Measurements from ENCODE around the genes PACS2 and TMEM121.

- RRBS: 9% methylated on average over 10 of the region's 47 CpGs
Measured at GRCh38 chr14:104864027-104864699, 905 bp upstream of the CEP170B start.

DNA sequence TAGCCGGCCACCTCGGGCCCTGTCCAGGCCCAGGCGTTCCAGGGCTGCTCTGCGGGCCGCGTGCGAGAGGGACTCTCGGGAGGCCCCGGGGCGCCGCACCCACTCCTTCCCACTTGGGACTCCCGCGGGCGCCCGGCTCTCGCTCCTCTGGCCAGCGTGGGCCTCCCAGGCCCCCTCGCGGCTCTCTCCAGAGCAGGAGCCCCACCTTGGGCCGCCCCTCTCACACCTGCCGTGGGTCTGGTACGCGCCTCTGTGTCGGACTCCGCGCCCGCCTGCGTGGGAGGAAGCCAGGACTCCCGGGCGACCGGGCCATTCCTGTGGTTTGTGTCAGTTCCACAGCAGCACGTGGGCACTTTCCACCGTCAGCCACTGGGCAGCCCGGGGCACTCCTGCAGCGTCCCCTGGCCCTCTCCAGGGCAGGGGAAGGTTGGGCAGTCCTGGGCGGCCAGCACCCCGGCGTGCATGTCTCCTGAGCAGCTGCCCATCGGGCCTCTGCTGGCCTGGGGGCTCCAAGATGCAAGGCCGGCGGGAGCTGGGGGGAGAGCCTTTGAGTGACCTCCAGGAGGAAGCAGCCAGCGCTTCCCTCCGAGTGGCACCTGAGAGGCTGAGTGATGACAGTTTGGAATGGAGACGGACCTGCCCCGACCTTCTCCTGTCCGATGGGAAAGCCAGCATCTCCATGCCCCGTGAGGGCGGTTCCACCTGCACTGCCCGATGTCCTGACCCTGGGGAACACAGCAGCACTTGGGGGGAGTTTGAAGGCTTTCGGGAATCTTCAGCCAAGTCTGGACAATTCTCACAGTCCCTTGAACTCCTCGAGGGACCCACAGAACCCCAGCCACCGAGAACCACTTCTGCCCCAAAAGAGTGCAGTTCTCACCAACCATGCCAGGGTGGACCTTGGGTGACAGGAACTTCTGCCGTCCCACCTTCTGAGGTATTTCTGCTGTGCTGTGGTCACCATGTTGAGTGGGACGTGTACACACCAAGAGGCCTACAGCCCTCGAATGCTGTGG lies 638 bp downstream of the CLBA1 start:
- RRBS: 3% methylated on average over 24 of the region's 55 CpGs

DNA sequence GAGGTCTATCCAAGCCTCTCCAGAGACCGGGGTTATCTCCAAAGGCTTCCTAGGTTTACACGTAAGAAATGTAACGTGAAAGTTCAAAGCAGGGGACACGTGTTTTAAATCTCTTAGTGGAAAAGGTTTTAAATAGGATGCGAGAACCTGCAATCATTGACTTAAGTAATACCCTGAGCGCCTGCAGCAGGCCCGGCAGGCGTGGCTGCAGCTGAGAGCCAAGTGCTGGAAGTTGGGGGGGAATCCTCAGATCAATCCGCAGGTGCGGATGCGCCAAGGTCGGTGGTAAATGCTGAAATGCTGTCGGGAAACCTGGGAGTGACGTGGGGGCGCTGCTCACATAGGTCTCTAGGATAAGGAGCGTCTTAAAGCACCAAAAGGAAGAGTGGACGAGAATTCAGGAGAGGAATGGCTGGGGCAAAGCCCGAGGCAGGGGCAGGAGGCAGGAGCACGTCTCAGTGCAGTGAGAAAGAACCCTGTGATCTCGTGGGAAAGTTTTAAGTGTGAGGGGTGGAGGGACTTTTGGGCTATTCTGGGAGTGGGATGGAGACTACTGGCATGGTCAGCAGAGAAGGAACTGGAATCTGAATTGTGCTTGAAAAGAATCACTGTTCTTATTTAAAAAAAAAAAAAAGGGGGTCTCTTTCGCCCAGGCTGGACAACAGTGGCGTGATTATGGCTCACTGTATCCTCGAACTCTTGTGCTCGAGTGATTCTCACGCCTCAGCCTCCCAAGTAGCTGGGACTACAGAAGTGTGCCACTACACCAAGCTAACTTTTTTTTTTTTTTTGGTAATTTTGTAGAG lies 898 bp upstream of the CDCA4 start:
- RRBS: no CpG with 5 or more reads among the region's 25 CpGs

DNA sequence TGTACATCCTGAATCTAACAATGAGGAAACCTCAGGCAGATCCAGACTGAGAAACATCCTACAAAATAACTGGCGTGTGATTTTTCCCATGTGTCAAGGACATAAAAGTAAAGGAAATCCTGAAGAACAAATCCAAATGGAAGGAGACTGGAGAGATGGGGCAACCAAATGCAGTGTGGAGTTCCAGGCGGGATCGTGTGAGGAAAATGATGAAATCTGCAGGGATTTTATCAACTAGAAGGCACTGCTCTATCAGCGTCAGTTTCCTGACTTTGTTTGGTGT lies 43.1 kb upstream of the GPR132 start:
- RRBS: no CpG with 5 or more reads among the region's 4 CpGs

- RRBS: 4% methylated on average over 34 of the region's 77 CpGs
Measured at GRCh38 chr14:105195982-105197076, 15.2 kb upstream of the NUDT14 start.

DNA sequence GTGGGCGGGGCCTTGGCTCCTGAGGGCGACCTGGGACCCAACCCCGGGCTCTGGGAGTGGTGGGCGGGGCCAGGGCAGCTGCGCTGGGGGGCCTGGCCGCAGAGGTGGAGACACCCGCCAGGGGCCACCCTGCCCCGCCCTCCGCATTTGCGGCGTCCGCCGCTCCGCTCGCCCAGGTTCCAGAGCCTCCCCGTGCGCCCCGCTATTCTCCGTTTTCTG lies 556 bp upstream of the BRF1 start:
- RRBS: no CpG with 5 or more reads among the region's 19 CpGs

DNA sequence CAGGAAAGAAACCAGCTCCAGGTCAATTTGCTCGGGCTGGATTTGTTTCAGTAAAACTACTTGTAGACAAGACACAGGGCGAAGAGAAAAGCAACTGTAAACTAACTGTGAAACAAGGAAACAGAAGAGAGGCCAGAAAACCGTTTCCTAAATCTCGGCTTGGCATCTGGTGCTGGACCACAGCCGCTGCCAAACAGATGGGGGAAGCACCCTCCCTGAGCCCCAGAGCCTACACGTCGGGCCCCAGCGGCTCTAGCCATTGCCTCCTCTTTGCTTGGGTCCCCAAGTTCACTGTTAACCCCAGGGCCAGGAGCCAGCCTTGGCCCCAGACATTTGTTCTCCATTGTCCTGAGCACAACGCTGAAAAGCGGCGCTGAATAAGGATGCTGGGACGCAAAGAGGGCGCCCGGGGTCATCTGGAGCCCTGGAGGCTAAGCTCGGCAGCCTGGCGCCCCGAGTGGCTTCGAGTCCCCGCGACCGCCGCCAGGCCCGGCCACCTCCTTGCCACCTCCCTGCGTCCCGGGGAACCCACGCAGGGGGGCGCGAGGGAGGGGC lies 826 bp upstream of the PACS2 start:
- RRBS: 3% methylated on average over 12 of the region's 28 CpGs

GRCh38 chr14:105314200-105315086 lies at the start of gene PACS2:
Gene PACS2, plus strand, starts transcription at chr14:105314748.
- RRBS: 2% methylated on average over 89 of the region's 154 CpGs

DNA sequence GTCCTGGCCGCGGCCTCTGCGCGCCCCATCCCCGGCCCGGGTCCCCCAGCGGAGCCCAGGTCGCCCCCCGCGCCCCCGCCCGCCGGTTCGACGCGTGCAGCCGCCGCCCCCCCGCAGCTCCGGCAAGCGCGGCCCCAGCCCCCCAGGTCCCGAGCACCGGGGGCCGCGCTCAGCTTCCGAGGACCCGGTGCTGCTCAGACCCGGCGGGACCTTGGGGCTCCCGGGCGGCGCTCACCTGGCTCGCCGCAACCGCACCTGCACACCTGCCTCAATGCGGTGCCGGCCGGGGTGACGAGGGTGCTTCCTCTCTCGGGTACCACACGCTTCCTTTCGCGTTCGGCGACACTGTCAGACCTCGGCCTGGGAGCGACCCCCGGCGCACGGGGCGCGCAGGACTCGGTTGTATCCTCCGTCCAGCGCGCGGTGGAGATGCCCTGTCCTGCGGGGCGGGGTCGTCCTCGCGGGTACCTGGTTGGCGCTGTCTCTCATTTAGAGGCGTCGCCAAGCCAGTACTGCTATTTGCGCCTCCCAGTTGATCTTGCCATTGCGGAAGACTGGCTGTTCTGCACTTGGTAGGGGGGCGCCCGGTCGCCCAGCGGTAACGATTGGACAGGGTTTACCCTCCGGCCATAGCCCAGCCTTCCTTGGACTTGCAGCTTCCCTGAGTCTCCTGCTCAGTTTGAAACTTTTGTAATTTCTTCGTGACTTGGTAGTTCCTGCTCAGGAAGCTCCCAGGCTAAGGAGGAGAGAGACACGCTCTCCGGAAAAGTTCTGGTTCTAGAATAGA lies 732 bp downstream of the PACS2 start:
- RRBS: 2% methylated on average over 42 of the region's 77 CpGs

GRCh38 chr14:105375537-105376220 lies 22.7 kb upstream of the TEX22 start:
- RRBS: no CpG with 5 or more reads among the region's 7 CpGs

DNA sequence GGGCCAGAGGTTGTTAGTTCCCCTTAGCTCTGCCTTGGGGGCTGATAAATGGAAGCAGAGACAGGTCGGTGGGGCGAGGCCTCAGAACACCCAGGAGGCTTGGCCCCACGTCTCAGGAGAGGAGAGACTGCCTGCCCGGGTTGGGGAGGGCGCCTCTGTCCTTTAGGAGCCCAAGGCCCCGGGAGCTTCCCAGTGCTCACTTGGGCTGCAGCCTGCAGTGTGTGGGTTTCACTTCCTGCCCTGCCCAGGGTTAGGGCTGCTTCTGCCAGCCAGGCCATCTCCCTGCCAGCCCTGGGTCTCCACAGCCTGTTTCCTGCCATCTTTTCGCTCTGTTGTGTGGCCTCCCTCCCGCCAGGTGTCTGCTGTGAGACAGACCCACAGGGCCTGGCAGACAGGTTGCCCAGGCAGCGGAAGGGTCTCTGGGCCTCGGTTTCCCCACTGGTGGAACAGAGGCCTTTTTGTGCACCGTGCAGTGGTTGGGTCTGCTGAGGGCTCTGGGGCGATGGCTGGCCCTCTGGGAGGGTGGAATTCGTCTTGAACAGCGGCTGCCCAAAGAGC lies 8.1 kb upstream of the TEX22 start:
- RRBS: 52% methylated on average over 3 of the region's 14 CpGs

DNA sequence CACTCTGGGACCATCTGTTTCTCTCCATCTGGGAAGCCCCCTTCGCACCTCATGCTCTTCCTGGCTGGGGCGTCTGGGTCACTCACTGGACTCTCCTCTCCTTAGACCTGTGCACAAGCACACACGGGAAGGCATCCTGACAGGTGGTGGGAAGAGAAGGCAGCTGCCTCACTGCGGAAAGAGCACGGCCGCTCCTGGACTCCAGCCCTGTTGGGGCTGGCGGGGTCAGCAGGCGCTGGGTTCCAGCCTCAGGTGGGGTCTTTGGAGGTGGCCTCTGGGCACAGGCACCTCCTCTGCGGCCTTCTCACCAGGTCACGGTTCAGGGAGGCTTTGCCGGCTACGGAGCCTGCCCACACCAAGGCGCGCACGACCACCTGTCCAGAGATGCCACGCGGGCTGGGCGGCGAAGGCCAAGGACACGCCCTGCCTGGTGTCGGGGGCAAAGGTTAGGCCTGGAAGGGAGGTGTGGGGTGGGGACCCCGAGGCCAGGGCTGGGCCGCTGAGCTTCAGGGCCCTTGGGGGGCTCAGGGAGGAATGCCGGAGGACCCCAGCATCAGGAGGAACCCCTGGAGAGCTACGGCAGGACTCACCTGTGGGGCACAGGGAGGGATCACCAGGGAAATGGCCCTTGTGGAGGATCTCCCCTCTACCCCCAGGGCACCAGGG lies 520 bp upstream of the MTA1 start:
- RRBS: no CpG with 5 or more reads among the region's 25 CpGs

DNA sequence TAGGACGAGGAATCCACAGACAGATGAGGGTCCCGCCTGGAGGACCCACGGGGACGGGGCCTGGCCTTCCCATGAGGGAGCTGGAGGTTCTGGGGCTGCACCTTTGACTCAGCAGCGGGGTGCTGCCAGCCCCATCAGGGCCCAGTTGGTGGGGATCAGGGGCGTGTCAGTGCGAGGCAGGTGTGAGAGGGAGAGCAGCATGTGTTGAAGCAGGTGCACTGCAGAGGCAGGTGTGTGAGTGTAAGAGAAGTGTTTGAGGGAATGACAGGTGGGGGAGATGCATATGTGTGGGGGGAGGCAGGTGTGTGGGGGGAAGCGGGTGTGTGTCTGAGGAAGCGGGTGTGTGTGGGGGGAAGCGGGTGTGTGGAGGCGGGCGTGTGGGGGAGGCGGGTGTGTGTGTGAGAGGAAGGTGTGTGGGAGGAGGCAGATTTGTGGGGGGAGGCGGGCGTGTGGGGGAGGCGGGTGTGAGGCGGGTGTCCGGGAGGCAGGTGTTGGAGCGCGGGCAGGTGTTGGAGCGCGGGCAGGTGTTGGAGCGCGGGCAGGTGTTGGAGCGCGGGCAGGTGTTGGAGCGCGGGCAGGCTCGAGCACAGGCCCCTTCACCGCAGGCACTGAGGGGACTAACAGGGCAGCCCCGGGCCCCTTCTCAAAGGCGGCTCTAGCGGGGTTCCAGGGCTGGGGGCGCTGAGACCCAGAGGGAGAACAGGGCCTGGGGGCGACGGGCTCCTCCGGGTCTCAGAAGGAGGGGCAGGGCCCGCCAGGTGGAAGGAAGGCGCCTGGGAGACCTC lies 2.9 kb downstream of the CRIP2 start:
- RRBS: 34% methylated on average over 12 of the region's 39 CpGs

GRCh38 chr14:105495759-105496948 lies 5.1 kb downstream of the TEDC1 start:
- RRBS: 90% methylated on average over 2 of the region's 26 CpGs

DNA sequence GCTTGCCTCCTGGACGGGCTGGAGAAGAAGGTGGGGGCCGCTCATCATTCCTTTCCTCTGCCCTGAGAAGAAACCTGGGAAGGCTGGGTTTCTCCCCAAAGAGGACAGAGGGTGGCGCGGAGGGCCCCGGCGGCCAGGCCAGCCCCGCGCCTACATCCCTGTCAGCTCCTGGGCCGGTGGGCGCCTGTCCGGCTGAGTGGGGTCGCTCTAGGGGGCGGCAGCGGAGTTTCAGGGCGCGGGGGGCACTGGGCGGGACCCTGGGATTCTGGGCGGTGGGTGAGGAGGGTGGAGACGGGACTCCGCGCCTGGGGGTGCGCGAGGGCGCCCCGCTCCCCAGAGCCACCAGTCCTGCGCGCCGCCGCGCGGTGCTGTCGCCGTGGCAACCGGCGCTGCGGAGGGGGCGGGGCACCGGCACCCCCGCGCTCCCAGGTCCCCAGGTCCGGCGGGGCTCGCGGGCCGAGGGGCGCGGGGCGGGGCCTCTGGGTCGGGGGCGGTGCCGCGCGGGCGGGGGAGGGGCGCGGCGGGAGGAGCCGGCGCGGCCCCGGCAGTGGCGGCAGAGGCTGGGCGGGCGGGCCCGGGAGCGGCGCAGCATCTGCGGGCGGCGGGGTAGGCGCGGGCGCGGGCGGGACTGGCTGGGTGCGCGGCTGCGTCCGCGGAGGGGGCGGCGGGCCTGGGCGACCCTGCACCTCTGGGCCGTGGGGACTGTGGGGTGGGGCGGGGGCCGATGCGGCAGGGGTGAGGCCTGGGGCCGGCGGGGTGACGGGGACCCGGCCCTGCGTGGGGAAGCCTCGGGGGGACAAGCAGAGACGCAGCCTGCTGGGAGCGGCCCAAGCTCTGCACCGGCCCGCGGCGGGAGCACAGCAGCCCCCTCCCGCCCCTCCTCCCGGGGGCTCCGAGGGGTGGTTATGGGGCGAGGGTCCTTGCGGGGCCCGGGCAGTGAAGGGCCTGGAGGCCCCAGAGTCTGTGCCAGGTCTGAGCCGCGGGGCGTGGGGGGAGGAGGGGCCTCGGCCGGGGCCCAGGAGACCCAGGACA lies at the start of gene TMEM121:
TSS of gene TMEM121 (plus strand) at position 536 of the 1,032 bp plus-strand sequence.
- RRBS: 2% methylated on average over 41 of the region's 110 CpGs

DNA sequence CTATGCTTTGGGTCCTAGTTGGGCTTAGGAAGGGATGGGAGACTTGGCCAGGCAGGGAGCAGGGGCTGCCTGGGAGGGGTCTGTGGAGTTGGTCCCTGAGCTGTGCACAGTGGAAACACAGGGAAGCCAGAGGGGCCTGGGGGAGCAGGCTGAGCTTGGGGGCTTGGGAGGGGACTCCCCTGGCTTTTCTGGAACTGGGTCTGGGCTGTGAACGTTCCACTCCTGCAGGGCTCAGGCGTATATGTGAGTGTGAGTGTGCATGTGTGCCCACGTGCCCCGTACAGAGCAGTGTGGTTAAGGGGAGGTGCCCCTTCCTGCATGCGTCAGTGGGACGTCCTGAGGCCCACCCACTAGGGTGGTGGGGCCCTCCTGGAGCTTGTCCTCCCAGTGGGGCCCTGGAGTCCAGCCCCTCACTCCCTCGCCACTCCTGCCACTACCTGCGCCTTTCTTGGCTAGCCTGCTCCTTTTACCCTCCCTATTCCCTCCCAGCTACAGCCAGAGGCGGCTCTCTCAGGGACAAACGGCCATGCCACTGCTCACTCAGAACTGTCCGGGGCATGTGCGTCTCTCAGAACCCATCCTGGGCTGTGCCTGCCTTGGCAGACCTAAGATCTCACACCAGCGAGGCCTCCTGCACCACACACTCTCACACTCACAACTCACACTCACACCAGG lies 59.8 kb downstream of the TMEM121 start:
- RRBS: no CpG with 5 or more reads among the region's 13 CpGs

GRCh38 chr14:105687679-105688619 lies 161.6 kb downstream of the TMEM121 start:
- RRBS: no CpG with 5 or more reads among the region's 29 CpGs

DNA sequence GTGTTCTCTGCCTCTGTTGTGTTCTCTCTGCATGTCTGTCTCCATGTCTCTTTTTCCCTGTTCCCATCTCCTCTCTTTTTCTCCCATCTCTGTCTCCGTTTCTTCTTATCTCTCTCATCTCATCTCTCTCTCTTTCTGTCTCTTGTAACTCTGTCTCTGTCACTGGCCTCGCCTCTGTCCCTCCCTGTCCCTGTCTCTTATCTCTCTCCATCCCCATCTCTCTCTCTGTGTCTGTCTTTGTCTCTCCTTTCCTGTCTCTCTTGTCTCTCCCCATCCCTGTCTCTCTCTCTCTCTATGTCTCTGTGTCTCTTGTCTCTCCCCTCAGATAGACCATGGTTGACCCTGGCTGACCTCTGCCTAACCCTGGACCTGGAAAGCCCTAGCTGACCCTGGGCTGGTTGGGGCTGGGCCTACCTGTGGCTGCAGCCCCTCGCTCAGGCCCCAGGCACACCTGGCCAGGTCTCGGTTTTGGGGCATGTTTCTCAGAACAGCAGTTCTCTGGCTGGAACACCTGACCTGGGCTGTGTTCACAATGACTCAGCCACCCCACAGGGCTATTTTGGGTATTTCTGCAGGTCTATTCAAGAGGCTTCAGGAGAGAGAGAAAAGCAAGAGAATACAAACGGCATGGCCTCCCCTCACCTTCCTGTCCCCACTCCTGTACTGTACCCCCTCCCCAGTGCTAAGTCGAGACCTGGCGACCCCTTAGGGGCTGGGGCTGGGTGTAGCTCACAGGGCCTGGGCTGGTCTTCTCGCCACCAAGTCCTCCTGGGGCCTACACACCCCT lies 174.4 kb downstream of the TMEM121 start:
- RRBS: no CpG with 5 or more reads among the region's 8 CpGs

DNA sequence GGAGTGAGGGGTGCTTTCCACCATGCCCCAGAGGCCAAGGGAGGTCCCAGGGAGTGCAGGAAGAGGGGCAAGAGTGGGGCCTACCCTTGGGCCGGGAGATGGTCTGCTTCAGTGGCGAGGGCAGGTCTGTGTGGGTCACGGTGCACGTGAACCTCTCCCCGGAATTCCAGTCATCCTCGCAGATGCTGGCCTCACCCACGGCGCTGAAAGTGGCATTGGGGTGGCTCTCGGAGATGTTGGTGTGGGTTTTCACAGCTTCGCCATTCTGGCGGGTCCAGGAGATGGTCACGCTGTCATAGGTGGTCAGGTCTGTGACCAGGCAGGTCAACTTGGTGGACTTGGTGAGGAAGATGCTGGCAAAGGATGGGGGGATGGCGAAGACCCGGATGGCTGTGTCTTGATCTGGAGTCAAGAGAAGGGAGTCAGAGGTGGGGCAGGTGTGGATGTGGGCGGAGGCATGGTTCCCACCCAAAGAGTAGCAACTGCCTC lies 328.5 kb downstream of the TMEM121 start:
- RRBS: 71% methylated on average over 5 of the region's 15 CpGs

GRCh38 chr14:105859450-105860421 lies 333.4 kb downstream of the TMEM121 start:
- RRBS: no CpG with 5 or more reads among the region's 16 CpGs

Data from pericardium (tissue), 1 donor.